Measurements from ENCODE around the genes PRAMEF4, PRAMEF17 and CTRC.

DNA sequence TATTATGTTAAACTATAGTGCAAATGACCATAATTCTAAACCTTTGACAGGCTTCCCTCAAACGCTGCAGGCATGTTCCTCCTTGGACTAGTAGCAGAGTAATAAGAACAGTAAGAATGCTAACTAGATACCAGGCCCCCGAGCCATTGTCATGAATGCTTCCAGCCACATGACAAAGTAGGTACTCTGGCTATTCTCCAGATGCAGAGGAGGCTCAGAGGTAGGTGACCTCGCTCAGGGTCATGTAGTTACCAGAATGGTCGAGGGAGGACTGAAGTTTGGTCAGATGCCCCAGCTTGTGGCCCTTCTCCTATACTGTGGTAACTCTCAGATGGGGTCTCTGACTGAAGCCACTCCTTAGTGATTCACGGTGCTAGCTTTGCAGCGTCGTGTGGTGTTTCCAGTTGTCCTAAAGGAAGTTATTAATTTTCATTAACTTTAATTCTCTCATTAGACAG is 164.0 kb downstream of the DHRS3 start:
- RRBS, result no CpG with 5 or more reads among the region's 7 CpGs

DNA sequence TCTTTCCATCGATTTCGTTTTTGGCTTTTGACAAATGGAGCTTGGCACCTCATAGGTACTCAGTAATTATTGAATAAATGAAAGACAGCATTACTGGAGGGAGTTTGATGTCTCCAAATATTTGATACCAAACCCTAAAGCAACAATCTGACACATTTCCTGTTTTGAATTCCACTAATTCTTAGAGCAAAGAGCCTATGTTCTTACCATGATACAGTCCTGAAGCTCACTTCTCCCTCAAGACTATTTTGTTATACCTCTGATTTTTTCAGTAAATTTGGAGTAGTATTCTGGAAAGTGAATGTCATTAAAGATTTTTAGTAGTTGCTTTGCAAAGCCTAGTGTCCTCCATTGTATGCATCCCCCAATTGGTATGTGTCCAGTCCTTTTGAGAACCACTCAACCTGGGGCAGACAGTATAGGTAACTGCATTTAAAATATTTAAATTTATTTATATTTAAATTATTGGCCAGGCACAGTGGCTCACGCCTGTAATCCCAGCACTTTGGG is 162.8 kb downstream of the DHRS3 start:
- RRBS, result no CpG with 5 or more reads among the region's 3 CpGs

GRCh38 chr1:12457956-12458931 is 159.8 kb downstream of the DHRS3 start:
- RRBS, result no CpG with 5 or more reads among the region's 6 CpGs

DNA sequence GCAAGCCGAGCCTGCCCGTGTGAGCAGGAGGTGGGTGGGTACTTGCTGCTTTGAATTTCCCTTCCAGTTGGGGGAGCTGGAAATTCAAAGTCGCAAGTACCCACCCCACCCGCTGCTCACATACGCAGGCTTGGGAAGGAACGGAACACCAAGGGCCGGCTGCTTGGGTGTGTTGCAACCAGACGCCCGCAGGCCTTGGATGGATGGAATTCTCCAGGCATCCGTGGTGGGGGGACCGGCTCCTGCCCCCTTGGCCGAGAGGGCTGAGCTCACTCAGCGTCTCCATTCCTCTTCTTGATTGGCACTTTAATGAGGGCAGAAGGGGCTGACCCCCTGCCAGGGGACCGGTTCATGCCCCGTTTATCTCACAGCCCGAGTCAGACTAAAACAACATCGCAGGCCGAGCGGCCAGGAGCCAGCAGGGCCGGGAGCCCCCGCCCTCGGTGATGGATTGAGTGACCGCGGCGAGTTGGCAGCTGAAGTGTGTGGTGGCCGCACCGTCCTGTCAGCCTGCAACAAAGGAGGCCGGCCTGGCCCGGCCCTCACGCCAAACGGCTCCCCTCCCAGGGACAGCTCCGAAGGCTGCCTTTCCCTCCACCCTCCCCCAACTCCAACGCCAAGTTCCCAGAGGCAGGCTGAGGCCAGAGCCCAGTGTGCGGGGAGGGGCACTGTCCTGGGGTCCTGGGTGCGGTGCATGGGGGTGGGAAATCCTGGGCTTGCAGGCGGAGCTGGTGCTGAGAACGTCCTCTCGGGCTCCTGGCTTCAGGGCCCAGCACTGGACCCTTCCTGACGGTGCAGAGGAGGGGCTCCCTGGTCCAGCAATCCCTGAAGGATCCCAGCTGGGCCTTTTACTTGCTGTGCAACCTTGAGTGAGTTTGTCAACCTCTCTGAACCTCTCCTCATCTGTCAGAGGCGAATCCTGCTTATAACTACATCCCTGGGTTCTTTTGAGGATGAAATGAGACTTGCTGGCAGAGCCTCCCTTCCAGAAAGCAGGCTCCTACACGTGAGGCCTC is 77.7 kb downstream of the DHRS3 start:
- RRBS, result 39% methylated on average over 17 of the region's 41 CpGs

GRCh38 chr1:12634051-12634507 is 9.8 kb upstream of the AADACL4 start:
- RRBS, result no CpG with 5 or more reads among the region's 7 CpGs

DNA sequence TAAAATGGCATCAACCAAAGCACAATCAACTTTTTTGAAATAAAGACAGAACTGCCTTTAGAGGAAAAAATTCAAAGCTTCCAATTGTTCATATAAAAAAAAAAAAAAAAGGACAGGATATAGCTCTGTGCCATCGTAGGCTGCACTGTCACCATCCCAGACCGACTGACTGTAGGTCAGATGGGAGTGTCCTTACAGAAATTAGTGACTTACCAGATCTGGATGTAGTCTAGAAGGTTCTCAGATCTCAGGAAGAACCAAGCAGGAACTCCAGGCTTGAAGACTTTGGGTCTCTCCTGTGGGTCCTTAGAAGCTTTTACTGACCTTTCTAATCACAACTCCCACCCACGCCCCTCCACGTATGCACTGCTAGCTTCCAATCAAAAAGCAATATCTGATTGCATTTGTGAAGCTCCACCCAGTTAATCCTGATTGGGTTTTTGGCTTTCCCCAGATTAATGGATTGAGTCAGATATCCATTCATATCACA is at the start of gene PRAMEF4:
Gene PRAMEF4 (minus strand): TSS at position 268 of the 490 bp plus-strand sequence.
- RRBS, result no CpG with 5 or more reads among the region's 4 CpGs

DNA sequence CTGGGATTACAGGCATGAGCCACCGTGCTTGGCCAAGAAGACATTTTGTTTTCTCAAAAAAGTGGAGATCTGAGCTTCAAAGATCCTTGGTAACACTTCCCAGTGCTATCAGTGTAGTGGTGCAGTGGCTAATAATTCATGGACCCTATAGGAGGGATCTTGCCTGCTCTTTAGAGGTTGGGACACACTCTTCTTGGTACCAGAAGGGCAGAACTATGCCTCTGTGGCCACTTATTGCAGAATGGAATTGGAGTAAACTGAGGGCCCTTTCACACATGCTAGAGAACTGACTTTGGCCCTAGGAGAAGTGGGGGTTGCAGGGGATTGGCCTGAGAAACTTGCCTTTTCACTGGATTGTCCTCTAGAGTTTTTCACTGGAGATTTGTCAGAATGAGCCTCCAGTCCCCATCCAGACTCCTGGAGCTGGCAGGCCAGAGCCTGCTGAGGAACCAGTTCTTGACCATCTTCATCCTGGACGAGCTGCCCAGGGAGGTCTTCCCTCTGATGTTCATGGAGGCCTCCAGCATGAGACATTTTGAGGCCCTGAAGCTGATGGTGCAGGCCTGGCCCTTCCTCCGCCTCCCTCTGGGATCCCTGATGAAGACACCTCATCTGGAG is at the start of gene PRAMEF17:
Gene PRAMEF17 (plus strand): TSS at position 365 of the 618 bp plus-strand sequence.
- RRBS, result no CpG with 5 or more reads among the region's 3 CpGs

DNA sequence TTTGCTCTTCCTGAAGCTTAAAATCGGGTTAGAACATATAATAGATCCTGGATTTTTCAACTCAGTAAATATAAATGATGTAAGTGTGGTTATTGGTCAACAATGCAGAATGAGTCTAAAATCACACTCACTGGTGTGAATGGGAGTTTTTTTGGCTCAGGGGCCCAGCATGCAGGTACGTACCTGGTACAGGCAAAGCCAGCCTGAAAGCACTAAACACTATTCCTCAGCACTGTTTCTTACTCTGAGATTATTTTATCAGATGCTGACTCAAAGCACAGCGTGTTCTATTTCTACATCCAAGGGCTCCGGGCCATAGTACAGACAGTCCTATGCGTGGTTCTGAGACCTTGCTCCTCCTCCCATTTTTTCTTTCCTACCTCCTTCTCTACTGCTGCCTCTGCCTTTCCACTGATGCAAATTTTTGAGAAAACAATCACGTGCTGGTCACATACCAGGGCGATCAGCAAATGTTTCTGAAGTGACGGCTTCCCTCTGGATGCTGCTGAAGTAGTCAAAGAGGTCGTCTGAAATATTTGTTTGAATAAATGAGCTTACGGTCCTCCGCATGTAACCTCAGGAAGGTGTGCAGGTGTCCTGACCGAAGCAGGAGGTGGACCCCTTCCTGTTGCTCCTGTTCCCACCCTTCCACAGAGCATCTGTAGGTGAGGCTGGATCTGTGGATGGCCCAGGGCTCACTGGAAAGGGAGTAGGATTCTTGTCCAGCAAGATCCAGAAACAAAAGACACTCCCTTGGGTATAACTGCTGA is 36.3 kb downstream of the PDPN start:
- RRBS, result no CpG with 5 or more reads among the region's 12 CpGs

- RRBS, result no CpG with 5 or more reads among the region's 5 CpGs
Observed at GRCh38 chr1:13661525-13661912, 38.5 kb upstream of the PRDM2 start.

GRCh38 chr1:13701355-13701820 is 1.4 kb downstream of the PRDM2 start:
- RRBS, result no CpG with 5 or more reads among the region's 5 CpGs

GRCh38 chr1:13730701-13731528 is 30.9 kb downstream of the PRDM2 start:
- RRBS, result 63% methylated on average over 1 of the region's 12 CpGs

- RRBS, result no CpG with 5 or more reads among the region's 1 CpG
Observed at GRCh38 chr1:13772971-13773406, 73.0 kb downstream of the PRDM2 start.

DNA sequence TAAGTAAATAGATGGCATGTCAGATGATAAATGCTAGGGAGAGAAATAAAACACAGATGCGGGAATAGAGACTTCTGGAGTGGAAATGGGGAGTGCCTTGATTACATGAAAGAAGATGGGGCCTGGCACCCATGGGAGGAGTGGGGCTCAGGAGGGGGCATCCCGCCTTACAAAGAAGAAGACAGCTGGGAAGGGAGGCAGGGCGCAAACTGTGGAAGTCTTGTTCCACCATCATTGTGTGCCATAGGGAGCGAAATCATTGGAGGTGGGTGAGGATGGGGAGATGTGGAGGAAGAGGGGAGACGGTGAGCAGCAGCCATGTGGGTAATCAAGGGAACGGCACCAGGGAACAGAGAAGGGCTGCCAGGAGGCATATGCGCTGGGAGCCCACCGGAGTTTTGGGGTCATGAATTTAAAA is 100.2 kb downstream of the PRDM2 start:
- RRBS, result no CpG with 5 or more reads among the region's 8 CpGs

- RRBS, result no CpG with 5 or more reads among the region's 10 CpGs
Observed at GRCh38 chr1:14698866-14699713, 100.6 kb downstream of the KAZN start.

DNA sequence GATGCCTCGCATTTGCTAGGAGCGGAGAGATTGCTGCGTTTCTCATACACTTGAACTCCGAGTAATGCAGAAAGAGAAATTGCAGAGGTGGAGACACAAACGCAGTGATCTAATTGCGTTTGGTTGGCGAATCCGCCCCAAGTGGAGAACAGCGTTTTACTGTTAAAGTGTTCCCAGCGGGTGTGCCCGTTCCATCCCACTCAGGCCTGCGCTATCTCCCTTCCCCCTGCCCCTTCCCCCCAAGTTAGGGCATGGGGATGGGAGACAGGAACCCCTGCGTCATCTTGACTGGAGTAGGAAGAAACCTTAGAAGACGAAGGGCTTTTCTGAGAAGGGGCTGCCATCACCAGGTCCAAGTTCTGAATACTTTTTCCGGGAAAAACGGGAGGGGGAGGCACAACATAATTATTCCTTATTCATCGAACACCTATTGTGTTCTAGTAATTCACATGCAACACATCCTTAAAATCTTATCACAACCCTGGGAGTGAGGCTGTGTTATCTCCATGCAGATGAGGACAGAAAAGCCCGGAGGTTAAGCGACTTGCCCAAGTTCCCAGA is 228.5 kb upstream of the TMEM51 start:
- RRBS, result no CpG with 5 or more reads among the region's 19 CpGs

GRCh38 chr1:15028243-15028509 is 125.4 kb upstream of the TMEM51 start:
- RRBS, result no CpG with 5 or more reads among the region's 4 CpGs

DNA sequence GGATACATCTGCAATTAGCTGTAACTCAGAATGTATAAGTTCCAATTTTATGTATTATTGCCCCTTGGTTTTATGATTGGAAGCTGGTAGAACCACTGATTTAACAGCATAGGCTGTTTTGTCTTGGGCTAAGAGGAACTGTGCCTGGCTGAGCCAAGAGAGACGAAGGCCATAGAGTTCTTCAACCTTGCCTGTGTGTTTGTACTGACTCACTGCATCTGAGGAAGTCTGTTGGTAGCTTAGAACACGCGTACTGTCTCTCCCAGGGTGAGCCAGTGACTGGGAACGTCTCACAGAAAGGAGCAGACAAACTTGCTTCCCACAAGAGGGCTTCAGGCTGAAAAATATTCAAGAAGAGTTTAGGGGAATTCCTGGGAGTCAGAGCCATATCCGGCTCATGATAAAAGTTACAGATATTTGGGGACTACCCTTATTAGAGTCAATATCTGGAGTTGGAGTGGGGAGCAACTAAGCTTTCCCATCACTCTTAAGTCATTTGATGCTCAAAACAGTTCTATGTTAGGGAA is 15.0 kb downstream of the TMEM51 start:
- RRBS, result no CpG with 5 or more reads among the region's 5 CpGs

- RRBS, result no CpG with 5 or more reads among the region's 10 CpGs
Observed at GRCh38 chr1:15187975-15189149, 34.8 kb downstream of the TMEM51 start.

- RRBS, result no CpG with 5 or more reads among the region's 18 CpGs
Observed at GRCh38 chr1:15336792-15337602, 72.7 kb upstream of the EFHD2 start.

GRCh38 chr1:15438118-15438589 is at the start of gene CTRC:
TSS of gene CTRC (plus strand) at chr1:15438443.
- RRBS, result no CpG with 5 or more reads among the region's 8 CpGs